Epidermal melanocyte (primary cell): Measurements from ENCODE around the genes IQSEC2, HSD17B10, FAM120C, TRO and PFKFB1.

GRCh38 chrX:53290336-53290801 is 30.8 kb downstream of the IQSEC2 start:
- RRBS = no CpG with 5 or more reads among the region's 6 CpGs

DNA sequence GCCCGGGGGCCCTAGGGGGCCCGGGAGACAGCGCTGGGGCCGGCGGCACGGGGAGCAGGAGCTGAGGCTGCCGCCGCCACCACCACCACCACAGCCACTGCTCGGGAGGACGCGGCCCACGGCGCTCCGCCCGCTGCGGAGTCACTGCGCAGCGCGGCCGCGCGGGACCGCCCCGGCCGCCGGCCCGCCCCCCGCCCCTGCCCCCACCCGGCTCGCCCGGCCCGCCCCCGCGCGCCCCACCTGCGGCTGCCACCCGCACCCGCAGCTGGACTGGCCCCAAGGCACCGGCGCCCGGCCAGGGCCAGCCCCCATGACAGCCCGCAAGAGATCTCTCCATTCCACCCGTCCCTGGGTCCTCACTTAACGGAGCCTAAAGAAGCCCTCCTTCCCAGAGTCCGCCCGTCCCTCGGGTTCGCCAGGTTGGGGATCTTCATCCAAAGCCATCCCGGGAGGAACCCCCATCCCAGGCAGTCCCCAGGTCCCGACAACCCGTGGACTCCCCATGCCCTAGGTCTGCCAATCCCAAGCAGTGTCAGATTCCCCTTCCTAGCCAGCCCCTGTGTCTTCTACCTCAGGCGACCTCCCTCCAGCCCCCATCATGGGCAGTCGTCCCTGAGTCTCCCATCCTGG is at the start of gene IQSEC2:
Gene IQSEC2, minus strand, starts transcription at position 99 of the 630 bp plus-strand sequence.
- RRBS = 6% methylated on average over 9 of the region's 53 CpGs

- RRBS = no CpG with 5 or more reads among the region's 3 CpGs
These were observed 27.9 kb downstream of the SMC1A start for GRCh38 chrX:53394539-53394928.

- RRBS = 3% methylated on average over 11 of the region's 51 CpGs
These were observed at the start of gene HSD17B10 for GRCh38 chrX:53434049-53434949. TSS of gene HSD17B10 (minus strand) at chrX:53434370.

GRCh38 chrX:53535893-53536935 is 102.0 kb upstream of the HSD17B10 start:
- RRBS = no CpG with 5 or more reads among the region's 10 CpGs

DNA sequence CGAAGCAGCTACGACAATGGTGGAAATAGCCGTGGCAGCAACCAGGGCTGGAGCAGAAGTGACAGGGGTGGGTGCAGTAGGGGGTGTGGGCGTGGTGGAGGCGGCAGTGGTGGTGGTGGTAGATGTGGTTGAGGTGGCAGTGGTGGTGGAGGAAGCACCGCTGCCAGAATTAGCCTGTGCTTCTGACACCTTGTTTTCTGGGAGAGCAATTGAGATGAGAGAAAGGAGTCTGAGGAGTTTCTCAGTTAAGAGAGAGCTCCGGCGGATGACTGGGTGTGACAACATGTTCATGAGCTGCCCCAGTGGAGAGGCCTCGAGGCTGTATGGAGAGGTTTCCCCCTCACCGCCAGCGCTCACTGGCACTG is 113.5 kb upstream of the HSD17B10 start:
- RRBS = no CpG with 5 or more reads among the region's 11 CpGs

- RRBS = no CpG with 5 or more reads among the region's 10 CpGs
These were observed 126.1 kb upstream of the HSD17B10 start for GRCh38 chrX:53560008-53560839.

DNA sequence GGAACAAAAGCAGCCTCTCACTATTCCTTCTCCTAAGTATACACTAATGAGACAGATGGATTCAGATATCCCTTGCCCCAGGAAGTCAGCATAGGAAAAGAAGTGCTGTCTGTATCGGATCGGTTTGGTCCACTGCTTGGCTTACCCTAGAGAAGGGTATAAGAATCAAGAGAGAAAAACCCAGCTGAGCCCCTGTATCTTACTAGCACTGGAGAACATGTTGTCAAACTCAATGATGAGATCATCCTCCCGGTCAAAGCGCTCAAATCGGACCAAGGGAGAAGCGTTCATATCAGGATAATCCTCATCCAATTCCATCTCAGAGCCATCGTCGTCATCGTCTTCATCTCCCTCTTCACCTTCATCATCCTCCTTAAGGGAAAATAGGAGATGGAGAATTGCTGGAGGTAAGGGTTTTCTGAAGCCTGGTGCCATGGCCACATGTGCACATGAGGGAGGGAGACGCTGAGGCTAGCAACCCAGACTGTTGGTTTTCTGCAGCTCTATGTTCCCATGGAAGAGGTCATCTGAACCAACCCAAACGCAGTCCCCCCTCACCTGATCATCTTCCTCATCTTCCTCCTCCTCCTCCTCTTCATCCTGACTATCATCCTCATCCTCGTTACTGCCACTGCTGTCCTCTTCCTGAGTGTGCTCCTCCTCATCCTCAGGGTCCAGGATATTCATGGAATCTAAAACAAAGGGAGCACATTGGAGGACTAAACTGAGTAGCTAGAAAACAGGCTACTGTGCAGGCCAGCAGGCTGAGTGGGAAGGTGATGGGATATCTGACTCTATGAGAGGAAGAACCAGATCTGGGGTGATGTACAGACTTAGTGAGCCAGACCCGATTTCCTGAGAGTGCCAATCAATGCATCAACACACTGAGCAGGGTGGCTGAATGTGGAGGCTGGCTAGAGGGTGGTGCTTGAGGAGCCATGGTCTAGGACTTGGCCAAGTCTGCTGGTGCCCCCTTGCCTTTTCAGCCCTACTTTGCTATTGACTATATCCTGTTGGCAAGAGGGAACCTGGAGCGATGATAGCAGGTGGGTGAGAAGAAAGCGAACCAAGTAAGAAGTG is 124.6 kb downstream of the HUWE1 start:
- RRBS = no CpG with 5 or more reads among the region's 15 CpGs

DNA sequence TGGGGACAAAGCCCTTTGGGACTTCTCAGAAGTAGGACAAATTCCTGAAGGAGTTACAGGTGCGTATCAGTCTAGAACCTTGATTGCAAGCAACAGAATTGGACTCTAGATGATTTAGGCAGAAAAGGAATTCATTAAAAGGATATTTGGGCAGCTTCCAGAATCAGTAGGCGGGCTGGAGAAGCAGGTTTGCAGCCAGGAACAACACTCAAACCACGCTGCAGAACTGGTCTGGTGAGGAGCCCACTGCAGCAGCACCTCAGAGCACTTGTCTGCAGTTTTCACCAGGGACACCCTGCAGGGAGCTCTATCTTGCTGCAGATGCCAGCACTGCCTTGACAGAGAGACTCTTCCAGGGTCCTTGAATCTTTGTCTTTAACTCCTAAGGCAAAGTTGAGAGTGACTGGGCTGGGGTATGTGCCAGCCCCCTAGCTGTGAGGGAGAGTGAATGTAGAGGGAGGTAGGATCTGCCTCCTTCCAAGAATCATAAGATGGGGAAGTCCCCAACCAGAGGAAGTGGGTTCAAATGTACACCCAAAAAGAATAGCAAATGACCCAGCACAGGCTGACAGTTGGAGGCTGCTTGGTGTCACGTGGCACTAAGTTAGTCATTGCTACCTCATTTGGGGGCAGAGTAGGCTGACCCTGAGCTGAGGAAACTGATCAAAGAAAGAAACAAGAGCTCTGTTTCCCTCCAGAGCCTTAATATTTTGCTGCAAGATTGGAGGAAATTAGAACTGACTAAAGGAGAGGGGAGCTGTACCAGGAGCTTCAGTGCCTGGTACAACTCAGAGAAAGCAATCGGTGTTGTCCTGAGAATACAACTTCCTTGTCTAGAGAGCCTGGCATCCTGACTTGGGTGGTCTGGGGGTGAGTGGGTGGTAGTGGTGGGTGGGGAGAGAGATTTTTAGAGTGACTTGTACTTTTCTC is 28.2 kb upstream of the HUWE1 start:
- RRBS = no CpG with 5 or more reads among the region's 5 CpGs

DNA sequence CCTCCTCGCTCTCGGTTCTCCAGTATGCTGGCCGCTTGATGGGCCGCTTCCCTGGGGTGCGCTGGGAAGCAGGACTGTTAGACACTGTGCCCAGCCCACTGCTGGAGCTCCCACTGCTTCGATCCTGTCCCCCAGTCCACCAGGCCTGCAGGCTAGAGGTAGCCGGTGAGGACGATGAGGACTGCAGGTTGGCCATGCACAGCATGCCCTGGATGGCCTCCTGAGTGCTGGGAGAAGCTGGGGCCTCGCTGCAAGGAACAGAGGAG is 59.4 kb downstream of the PHF8 start:
- RRBS = no CpG with 5 or more reads among the region's 9 CpGs

GRCh38 chrX:54047432-54047931 is 3.2 kb upstream of the PHF8 start:
- RRBS = no CpG with 5 or more reads among the region's 5 CpGs

- RRBS = 5% methylated on average over 7 of the region's 42 CpGs
These were observed at the start of gene FAM120C for GRCh38 chrX:54183113-54183618. TSS of gene FAM120C (minus strand) at chrX:54183254.

DNA sequence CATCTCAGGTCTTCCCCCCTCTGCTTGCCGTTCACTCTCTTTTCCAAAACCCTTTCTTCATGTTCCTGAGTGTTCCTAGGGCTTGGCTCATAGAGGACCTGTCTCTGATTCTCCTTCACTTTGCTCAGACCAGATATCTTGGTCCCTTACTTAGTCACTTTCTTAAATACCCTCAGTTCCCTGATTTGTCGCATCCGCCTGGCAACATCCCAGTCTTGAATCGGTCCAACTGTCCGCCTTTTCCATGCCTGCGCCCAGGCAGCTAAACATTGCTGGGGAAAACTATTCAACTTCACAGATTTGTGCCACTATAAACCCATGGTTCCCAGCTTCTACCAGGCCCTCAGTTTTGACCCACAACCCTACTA is 371 bp upstream of the FGD1 start:
- RRBS = no CpG with 5 or more reads among the region's 6 CpGs

DNA sequence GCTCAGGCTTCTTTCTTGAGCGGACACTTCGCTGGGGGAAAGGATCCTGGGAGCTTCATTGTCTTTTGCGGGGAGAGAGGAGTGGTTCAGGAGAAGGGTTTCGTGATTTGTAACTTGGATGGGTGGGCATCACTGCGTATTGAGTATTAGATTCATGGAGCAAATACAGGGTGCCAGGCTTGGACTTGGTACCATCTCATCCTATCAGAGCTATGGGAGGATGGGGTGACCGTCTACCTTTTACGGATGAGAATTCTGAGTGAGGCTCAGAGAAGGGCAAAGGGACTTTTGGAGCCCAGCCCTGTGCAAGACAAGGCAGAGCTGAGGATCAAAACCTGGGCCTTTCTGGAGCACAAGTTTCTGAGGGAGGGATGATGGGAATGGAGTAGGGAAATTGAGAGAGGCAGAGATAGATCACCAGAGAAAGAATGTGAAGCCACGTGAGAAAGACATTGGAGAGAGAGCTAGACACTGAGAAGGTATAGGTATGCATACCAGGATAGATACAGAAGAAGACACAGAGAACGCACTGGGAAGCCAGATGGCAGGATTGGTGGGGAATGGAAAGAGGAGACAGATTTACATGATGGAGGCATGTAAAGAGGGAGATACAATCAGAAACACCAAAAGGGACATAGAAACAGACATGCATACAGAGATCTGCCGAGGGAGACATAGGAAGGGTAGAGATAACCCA is 18.5 kb downstream of the GNL3L start:
- RRBS = no CpG with 5 or more reads among the region's 10 CpGs

GRCh38 chrX:54562507-54562767 is 32.4 kb downstream of the GNL3L start:
- RRBS = no CpG with 5 or more reads among the region's 6 CpGs

GRCh38 chrX:54641379-54641840 is 111.4 kb downstream of the GNL3L start:
- RRBS = no CpG with 5 or more reads among the region's 1 CpG

GRCh38 chrX:54746606-54747343 is 51.3 kb downstream of the ITIH6 start:
- RRBS = no CpG with 5 or more reads among the region's 4 CpGs

DNA sequence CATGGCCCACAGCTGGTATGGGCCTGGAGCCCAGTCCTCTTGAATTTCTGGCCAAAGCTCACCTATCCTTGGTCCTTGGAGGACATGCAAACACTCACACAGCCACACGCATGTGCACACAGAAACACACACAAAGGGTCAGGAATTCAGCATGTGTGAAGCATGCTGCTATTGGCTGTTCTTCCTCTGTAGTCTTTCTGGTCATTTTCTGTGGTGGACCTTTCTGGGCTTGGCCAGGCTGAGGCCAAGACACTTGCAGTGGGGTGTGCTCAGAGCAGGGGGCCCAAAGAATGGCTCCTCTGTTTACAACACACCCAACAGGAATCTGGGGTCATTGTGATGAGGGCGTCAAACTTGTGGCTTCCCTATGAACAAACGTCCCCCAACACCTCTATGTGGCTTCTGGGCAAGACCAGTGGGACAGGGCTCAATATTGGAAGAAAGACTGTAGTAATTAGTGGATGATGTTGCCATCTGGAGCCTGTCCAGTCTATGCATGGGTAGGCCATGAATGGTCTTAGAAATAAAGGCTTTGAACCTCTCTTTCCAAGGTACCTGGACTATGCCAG is 6.6 kb downstream of the MAGED2 start:
- RRBS = no CpG with 5 or more reads among the region's 3 CpGs

DNA sequence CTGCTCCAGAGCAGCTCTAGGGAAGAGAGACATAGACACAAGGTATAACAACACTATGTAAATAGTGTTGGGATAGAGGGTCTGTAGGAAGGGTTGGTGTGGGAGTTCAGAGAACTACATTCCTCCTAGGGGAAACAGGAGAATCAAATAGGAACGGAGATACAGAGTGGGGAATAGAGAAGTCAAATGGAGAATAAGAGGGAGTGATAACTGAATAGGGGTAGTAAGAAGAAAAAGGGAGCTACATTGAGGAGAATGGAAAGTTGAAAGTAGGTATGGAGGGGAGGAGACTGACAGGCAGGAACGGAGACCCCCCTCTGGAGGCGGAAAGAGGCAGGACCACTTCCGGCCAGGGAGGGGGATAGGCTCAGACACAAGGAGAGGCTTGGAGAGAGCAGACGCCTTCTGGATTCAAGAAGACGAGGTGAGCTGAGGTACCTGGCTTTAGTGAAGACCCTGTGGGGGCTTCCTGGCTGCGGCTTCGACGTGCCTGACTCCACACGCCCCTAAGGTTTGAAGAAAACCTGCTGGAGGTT is at the start of gene TRO:
Gene TRO, plus strand, starts transcription at position 370 of the 536 bp plus-strand sequence.
- RRBS = no CpG with 5 or more reads among the region's 10 CpGs

- RRBS = no CpG with 5 or more reads among the region's 10 CpGs
These were observed at the start of gene PFKFB1 for GRCh38 chrX:54993724-54994612. TSS of gene PFKFB1 (minus strand) at chrX:54994188.